ENCODE data around the genes GPR151, SCGB3A2, SPINK13, ADRB2 and AFAP1L1.

DNA sequence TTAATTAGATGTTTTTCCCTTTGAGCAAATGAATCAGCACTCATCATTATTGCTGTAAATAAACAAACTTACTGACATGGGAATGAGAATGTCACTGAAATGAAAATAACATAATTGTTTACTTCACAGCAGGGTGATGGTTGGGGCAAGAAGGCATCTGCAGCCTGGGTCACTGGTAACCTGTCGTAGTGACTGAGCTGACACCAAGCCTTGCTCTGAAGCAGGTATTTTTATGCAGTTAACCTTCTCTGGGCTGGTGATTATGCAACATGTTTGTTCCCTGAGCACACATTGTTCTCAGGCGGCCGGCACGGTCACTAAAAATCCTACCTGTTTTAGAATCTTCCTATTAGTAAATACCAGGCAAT lies 157.7 kb upstream of the NR3C1 start:
- PRO-cap, result no peak

DNA sequence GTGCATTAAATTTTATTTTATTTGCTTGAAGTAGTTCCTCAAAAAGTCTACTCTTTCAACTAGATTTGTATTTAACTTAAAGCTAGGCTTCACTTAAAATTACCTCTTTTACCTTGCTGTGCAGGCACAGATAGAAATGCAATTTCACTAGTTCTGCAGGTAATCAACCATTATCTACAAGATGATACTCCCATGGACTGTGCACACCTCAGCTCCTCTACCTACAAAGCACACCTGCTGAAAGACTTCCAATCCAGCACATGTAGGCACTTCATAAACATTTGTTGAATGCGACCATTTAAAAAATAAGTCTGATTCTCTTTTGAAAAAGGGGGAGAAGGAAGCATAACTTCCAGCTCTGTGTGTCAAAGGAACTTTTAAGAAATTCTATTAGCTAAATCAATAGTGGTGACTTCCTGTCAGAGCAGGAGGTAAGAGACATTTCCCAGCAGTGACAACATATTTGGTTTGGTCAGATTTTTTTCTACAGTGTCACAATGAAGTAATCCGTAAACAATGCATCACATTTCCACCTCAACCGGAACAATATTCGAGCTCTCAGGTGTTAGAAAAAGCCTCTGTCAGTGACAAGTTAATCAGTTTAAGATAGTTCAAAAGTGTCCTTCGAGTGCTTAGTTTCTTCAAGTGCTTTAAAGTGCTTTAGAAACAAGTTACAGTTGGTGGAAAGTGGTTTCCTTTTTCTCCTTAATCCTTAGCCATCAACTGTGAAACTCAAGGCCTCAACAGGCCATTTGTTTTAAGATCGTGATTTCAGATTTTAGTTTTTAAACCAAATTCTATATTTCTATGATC lies 182.2 kb upstream of the HMHB1 start:
- PRO-cap, result no peak

DNA sequence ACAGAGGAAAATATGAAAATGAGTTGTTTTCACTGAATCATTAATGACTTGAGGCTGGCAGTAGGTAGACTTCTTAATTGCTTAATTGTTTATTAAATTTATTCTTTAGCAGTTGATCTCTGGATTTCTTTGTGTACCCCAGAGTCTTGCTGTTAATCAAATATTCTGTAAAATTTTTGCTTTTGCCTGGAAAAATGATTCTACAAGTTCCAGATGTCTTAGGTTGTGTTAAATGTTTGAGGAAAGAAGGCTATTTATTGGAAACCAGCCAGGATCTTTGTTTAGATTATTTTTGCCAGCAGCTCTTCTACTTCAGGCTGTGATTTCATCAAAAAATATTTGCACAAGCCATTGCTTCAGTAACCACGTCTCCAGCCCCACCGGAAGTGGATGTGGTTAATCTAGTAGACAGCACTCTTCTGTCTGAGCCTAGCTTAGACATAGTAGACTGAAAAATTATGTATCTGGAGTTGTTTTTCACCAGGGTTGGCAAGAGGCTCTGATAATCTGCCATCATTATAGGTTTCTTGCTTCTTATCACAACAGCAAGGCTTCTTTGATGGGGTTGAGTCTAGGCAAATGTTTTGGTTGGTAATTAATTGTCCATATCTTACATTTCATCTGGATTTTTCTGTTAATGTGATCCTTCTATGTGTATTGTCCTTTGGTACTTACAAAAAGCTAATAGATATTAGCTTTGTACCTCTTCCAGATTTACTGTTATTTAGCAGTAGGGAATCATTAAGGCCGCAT lies 17.1 kb downstream of the KCTD16 start:
- PRO-cap, result no peak

GRCh38 chr5:145856020-145857003 lies 16.5 kb downstream of the GRXCR2 start:
- PRO-cap, result no peak

DNA sequence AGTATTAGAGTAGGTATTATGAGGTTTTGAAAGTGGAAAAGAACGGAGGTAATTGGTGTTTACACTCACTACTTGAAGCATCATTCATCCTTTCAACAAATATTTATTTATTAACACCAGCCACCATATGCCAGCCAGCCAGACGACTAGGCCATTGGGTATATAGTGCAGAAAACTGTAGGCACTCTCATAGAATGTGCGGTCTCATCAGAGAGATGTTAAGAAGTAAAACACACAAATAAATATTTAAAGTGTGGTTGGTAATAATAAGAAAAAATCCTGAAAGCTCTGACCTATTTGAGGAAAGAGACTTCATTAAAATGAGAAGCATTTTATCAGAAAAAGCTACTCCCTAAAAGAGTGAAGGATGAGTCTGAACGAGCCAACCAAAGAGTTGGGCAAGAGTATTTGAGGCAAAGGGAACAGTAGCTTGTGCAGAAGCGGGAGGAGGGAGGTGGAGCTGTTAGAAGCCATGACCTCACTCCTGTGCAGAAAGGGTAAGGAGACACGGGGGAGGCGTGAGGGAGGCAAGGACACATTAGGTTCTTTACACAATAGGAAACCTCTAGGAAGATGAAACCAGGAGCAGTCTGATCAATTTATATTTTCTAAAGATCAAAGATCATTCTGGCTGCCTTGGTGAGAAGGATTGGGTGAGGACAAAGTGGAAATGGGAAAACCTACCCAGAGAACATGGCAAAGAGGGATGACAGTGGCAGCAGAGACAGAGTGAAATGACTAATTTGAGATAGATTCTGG lies 29.4 kb downstream of the SH3RF2 start:
- PRO-cap, result no peak

- PRO-cap, result no peak
Observed at GRCh38 chr5:146339231-146339496, 525 bp downstream of the POU4F3 start.

DNA sequence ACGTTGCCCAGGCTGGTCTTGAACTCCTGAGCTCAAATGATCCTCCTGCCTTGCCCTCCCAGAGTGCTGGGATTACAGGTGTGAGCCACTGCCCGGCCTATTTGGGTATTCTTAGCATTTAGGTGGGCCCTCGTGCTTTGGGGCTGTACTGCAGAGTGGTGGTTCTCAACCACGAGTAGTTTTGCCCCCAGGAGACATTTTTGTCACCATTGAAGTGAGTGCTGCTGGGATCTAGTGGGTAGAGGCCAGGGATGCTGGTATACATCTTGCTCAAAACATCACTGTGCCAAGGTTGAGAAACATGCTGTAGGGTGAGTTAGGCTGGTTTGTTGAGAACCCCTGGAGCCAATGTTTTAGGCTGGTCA lies 24.8 kb downstream of the GPR151 start:
- PRO-cap, result no peak

DNA sequence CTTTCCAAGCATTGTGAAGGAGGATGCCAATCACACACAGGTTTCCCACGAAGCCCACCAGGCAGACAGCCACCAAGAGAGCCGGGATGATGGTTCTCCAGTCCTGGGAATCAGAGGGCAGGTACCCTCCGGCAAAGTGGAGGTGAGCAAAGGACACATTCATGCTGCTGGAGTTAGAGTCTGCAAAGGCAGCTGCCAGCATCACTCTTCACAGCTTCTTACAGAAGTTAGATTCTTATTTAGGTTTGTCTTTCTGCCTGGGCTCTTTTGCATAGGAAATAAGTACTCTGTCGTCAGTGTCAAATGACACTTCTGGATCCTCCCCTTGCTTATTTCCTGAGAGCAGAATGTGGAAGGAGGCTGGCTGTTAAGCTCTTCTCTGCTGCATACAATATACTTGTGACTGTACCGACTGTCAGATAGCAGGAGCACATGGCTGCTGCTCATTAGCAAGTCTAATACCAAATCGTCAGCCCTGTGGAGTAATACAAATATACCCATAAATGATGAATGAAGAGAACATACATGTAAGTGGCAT lies at the start of gene GPR151:
Gene GPR151 (minus strand): TSS at position 279 of the 538 bp plus-strand sequence.
- PRO-cap, result no peak

DNA sequence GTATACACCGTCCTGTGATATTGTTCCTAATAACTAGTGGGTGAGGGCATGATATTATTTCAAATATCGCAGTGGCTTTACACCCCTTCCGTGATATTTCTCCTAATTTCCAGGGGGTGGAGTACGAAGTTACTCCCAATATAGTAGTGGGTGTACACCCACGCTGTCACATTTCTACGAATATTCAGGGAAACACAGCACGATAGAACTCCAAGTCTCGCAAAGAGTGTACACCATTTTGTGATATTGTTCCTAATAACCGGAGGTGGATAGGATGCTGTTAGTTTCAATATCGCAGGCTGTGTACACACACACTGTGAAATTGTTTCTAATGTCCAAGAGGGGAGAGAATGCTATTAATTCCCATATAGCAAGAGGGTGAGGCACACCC lies 865 bp upstream of the STK32A start:
- PRO-cap, result no peak

- PRO-cap, result no peak
Observed at GRCh38 chr5:147406889-147407878, 102.7 kb downstream of the DPYSL3 start.

GRCh38 chr5:147479763-147480543 lies 29.9 kb downstream of the DPYSL3 start:
- PRO-cap, result no peak

DNA sequence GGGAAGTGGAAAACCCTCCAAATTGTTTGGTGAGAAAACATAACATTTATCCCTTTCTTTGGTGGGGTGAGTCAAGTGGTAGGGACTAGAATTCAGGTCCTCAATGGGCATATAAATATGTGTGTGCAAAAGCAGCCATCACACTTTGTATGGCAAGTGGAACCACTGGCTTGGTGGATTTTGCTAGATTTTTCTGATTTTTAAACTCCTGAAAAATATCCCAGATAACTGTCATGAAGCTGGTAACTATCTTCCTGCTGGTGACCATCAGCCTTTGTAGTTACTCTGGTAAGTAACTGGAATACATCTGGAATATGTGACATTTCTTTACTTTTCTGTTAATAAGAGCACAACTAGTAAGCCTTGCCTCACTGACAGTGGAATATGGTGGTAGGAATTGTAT lies at the start of gene SCGB3A2:
Gene SCGB3A2 (plus strand): TSS at position 141 of the 403 bp plus-strand sequence.
- PRO-cap, result no peak

GRCh38 chr5:147963858-147964853 lies 57.8 kb upstream of the C5orf46 start:
- PRO-cap, result no peak

- PRO-cap, result no peak
Observed at GRCh38 chr5:148098861-148099509, 35.2 kb downstream of the SPINK5 start.

DNA sequence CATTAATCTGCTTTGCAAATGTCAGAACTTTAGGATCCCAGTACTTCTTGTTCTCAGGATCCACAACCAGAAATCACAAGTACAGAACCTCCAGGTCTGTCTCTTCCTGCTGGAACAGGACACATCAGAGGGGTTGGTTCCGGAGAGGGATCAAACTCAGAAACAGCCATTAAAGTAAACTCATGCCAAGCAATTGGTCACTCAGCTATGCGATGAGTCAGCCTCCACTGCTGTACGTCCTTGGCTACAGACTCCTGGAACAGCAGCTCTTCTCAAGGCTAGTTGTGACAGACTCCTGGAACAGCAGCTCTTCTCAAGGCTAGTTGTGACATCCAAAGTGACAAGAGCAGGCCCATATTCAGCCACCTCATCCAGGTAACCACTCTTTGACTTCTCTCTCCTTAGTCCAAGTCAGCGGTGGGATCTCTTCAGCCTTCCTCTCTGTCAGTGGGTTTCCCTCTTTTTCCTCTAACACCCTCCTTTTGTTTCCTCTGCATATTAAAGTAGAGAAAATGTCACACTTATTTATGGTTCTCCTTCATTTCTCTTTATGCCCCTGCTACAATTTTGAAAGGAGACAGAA lies at the start of gene SPINK13:
Gene SPINK13 (plus strand): TSS at position 281 of the 583 bp plus-strand sequence.
- PRO-cap, result no peak

DNA sequence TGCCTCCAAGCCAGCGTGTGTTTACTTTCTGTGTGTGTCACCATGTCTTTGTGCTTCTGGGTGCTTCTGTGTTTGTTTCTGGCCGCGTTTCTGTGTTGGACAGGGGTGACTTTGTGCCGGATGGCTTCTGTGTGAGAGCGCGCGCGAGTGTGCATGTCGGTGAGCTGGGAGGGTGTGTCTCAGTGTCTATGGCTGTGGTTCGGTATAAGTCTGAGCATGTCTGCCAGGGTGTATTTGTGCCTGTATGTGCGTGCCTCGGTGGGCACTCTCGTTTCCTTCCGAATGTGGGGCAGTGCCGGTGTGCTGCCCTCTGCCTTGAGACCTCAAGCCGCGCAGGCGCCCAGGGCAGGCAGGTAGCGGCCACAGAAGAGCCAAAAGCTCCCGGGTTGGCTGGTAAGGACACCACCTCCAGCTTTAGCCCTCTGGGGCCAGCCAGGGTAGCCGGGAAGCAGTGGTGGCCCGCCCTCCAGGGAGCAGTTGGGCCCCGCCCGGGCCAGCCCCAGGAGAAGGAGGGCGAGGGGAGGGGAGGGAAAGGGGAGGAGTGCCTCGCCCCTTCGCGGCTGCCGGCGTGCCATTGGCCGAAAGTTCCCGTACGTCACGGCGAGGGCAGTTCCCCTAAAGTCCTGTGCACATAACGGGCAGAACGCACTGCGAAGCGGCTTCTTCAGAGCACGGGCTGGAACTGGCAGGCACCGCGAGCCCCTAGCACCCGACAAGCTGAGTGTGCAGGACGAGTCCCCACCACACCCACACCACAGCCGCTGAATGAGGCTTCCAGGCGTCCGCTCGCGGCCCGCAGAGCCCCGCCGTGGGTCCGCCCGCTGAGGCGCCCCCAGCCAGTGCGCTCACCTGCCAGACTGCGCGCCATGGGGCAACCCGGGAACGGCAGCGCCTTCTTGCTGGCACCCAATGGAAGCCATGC lies at the start of gene ADRB2:
Gene ADRB2 (plus strand): TSS at position 646 of the 922 bp plus-strand sequence.
- PRO-cap, result unidirectional peak, plus-strand start at position 667 of the sequence

GRCh38 chr5:148912452-148913553 lies 86.4 kb downstream of the ADRB2 start:
- PRO-cap, result no peak

DNA sequence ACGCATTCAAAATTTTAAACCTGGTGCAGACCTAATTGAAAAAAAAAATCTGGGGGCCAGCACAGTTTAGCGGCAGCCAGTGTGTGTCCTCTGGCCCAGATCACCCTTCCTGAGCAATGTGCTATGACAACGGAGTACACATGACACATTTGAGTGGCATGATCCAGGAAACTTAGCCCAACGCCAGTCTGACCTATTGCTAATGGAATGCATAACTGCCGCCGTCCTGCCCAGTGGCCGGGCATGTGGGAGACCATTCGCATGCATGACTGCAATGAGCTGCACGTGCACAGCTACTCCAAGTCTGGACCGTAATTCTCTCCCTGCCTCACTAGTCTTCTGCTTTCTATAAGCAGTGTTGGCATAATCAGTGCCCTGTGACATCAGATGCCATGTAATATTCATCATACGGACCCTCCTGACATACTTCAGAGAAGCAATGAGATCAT lies 97.0 kb downstream of the SH3TC2 start:
- PRO-cap, result no peak

DNA sequence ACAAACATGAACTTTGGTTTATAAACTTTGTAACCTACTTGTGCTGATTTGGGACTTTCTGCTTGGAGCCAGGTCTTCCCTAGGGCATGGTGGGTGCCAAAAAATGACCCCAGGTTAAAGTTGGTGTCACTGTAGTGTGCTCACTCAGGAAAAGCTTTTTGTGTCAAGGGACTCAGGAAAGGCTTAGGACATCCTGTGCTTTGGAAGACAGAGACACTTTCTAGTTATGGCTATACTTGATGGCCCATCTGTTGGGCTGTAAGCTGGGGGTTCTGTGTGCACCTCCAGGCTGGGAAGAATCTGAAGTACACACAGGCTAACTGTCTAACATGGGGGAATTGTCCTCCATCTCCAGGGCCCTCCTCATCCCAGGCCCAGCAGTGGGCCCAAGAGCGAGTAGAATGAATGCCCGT lies 19.2 kb downstream of the ABLIM3 start:
- PRO-cap, result no peak

- PRO-cap, result no peak
Observed at GRCh38 chr5:149271451-149272269, at the start of gene AFAP1L1. Gene AFAP1L1 (plus strand): TSS chr5:149271859.